Breast (tissue), 4 donors: ENCODE results near the genes RBM4B, RCE1 and CARNS1.

GRCh38 chr11:66543278-66544243, 2.3 kb downstream of the ZDHHC24 start:
- PRO-cap, 3 experiments = no peak in any of the 3 experiments
- RRBS = no CpG with 5 or more reads among the region's 26 CpGs

GRCh38 chr11:66627446-66627972, 11.0 kb upstream of the RBM4 start:
- PRO-cap, 3 experiments = no peak in any of the 3 experiments
- RRBS = no CpG with 5 or more reads among the region's 5 CpGs

GRCh38 chr11:66646057-66647345, 8.0 kb downstream of the RBM4 start:
- PRO-cap, 3 experiments = no peak in any of the 3 experiments
- RRBS = no CpG with 5 or more reads among the region's 16 CpGs

DNA sequence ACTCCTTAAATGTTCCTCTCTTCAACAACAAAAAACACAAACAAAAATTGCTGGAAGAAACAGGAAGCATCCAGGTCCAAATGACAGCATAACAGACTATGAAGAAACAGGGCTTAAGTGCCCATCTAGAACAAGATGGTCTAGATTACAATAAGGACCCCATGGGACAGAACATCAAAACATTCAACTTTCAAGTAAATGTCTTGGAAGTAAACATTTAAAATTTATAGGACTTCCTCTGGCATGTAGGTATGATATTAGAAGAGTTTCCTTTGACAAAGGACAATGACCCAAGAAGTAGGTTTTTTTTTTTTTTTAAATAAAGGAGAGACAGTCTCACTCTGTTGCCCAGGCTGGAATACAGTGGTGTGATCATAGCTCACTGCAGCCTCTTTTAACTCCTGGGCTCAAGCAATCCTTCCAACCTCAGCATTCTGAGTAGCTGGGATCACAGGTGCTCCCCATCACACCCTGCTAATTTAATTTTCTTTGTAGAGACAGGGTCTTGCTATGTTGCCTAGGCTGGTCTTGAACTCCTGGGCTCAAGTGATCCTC, 10.2 kb downstream of the RBM4B start:
- PRO-cap, 3 experiments = no peak in any of the 3 experiments

DNA sequence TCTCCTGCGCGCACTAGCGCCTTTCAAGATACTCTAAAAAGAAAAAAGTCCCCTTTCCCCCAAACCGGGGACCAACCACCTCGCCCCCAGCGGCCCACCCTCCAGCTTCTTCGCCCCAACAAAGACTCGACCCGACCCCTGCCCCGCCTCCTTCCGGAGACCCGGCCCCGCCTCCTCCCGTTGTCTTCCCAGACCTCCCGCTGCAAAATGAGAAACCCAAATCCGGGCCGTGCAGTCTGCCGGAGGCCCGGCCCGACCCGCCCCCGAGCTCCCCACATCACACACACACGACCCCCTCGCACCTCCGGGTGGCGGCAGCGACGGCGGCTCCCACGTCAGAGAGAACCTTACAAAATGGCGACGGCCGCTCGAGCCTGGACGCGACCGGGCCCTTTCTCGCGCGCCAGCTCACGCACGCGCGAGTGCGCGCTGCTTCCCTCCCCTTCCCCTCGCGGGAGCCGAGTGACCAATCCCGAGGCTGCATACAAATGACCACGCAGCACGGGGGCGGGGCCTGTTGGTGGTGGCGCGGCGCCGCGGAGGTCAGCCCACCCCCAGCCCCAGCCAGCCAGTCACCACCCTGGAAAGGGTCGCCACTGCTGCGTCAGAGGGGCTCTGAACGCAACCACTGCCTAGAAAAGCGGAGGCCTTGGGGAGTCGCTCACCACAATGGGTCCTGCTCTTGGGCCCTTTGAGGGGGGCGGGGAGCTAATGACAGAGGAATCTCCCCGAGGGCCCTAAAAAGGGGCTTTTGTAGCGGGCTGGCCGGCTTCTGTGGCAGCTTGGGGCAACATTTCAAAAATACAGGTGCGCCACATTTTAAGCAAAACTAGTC, at the start of gene RBM4B:
RBM4B (minus strand) TSS at position 426 of the 835 bp plus-strand sequence.
- PRO-cap, 3 experiments = peak in 3 of 3 experiments; most common plus-strand start position 232 of the sequence (in 2); most common minus-strand start position 410 of the sequence (in 2)
- RRBS = 2% methylated on average over 31 of the region's 68 CpGs

DNA sequence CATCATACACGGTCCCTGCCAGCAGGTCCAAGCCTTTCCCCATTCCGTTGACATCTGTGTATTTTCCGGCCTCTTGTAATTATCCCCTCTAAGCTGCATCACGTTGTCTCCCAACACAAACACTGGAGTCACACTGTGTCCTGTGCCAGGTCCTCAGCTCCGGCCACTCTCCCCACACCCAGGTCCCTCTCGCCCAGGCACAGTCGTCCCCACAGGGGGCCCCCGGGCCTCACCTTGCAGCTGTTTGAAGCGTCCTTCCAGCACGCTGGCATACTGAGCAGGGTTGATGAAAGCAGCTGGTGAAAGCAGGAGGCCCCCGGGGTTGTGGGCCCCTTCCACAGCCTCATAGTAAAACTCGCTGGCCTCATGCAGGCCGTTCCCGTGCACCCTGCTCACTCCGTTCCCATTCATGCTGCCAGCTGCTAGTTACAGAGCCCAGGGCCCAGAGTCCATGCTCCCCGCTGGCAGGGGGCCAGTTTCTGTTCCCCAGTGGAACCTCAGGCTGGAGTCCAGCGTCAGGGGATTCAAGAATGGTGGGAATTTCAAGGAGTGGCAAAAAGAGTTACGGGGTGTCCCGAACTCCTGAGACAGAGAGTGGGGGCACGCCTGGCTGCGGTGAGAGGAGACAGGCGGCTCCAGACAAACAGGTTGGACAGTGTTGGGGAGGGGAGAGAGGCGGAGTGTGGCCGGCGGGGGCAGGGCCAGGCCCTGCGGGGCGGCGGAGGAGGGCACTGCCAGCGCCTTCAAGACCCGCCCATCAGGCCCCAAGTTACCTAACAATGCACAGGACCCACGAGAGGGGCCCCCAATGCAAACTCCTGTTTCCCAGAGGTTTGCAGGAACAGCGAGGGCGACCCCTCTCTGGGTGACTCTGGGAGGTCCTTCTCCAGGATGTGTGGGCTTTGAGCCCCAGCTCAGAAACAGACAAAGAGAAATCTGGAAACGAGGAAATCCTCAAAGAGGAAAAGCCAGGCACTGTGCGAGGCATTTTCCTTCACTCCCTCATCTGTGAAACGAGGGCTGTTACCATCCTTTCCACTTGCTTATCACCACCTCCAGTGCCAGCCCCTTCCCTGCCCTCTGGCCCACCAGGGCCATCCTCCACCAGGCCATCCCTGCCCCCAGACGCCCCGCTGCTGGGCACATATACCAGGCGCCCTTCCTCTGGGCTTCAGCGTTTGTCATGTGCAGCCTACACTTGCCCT, 10.4 kb downstream of the SPTBN2 start:
- PRO-cap, 3 experiments = no peak in any of the 3 experiments
- RRBS = 19% methylated on average over 9 of the region's 40 CpGs

- PRO-cap, 3 experiments = peak in 3 of 3 experiments; most common plus-strand start chr11:66843448 (in 3); most common minus-strand start chr11:66843340 (in 3)
- RRBS = 1% methylated on average over 36 of the region's 84 CpGs
Measured at GRCh38 chr11:66843114-66844014, at the start of gene RCE1. TSS of gene RCE1 (plus strand) at chr11:66843441.

DNA sequence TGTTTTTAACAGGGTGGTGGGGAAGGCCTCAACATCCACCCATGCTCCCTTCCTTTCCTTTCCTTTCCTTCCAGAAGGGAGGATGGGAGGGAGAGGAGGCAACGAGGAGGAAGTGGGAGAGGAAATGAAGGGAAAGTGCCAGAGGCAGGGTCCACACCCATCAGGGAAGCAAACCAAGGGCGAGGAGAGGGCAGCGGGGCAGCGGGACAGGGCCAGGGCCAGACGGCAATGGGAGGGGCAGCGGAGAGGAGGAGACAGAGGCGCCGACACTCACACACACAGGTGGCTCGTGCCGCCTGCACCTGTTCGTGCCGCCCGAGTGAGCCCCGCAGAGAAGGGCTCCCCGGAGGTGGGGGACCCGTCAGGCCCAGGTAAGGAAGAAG, 7.6 kb downstream of the LRFN4 start:
- PRO-cap, 3 experiments = no peak in any of the 3 experiments
- RRBS = no CpG with 5 or more reads among the region's 16 CpGs

DNA sequence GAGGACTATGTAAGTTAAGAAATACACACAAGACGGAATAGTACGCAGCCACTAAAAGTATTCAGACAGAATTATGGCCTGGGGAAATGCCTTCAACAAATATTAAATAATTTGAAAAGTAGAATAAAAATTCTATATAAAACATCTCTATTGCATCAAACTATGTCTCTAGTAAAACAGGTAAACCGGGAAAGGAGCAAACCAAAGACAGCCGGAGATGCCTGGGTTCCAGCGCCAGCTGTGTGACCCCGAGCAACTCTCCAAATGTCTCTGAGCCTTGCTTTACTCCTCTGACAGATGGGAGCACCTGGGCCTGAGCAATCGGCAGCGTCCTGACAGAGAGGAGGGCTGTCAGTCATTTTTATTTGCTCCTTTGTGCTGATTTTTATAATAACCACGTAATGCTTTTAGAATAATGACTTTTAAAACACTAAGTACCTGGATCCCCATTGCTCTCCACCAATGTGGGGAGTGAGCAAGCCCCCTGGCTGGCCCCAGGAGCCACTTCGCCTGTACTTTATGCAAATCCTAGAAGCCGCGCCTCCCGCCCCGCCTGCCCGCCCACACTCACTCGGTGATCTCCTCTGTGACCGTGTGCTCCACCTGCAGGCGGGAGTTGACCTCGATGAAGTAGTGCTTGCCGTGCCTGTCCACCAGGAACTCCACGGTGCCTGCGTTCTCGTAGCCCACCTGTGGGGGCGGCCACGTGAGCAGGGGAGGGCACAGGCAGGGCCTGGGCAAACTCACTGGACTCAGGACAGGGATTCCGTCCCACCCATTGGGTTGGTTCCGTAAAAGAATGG, 11.6 kb downstream of the LRFN4 start:
- PRO-cap, 3 experiments = no peak in any of the 3 experiments
- RRBS = no CpG with 5 or more reads among the region's 27 CpGs

DNA sequence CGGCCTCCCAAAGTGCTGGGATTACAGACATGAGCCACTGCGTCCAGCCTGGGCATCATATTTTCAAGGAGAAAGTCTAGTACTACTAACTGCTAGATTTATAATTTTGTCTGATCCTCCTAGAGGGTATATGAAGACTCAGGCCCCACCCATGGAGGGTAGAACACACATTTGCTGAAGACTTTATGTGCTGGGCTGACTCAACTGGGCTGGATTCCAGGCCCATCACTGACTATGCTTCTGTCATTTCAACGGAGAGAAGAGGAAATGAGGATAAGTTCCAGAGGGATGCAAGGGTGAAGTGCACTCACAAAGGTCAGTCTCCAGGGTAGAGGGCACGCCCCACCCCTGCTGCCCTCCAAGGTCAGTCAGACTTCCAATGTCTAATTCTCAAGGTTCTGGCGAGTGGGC, 7.5 kb upstream of the C11orf86 start:
- PRO-cap, 3 experiments = no peak in any of the 3 experiments
- RRBS = no CpG with 5 or more reads among the region's 5 CpGs

DNA sequence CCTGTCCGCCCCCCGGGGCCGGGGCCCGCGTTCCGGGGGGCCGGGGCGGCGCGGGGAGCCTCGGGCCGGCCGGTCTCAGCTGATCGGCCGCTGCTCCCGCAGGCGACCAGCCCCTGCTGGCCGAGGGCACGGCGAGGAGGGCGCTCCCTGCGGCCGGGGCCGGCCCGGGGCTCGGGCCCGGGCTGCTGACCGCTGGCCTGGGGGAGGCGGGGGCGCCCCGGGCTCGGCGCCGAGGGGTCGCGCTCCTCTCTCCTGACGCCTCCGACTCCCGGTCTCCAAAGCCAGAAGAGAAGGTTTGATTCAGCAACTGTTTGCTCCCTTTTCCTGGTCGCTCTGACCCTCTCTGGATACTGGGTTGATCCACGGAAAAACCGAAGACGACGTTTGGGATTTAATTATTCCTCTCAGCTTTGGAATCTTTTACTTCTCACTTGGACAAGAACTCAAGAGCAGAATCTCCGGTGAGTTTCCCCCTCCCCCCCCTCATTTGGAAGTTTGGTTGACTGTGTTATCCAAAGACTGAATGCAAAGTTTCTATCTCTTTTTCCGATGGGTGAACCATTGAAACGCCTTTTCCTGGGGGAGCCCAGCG, 622 bp downstream of the KDM2A start:
- PRO-cap, 3 experiments = peak in 1 of 3 experiments; most common minus-strand start position 104 of the sequence (in 1)
- RRBS = 2% methylated on average over 26 of the region's 48 CpGs

DNA sequence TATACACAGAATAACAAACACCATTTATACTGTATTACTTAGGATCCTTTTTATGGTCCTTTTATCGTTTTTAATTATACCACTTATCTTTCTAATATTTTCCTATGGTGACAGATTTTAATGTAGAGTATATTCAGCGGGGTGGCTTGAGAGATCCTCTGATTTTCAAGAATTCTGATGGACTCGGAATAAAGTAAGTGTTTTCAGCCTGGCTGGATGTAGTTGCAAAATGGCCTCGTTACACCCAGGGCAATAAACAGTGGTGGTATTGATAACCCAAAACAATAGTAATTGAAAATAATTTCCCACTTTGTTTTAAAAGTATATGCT, 62.1 kb downstream of the KDM2A start:
- PRO-cap, 3 experiments = no peak in any of the 3 experiments
- RRBS = no CpG with 5 or more reads among the region's 4 CpGs

- PRO-cap, 3 experiments = no peak in any of the 3 experiments
- RRBS = no CpG with 5 or more reads among the region's 42 CpGs
Measured at GRCh38 chr11:67249856-67251110, 16.0 kb upstream of the GRK2 start.

DNA sequence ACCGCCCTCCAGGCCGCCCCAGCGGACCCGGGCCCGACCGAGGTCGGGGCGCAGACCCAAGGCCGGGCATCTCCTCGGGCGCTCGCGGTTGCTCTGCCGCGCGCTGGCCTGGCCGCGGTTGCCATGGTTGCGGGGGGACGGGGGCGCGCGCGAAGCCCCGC, 121 bp upstream of the ANKRD13D start:
- PRO-cap, 3 experiments = peak in 3 of 3 experiments; most common minus-strand start position 95 of the sequence (in 3)
- RRBS = under 1% methylated on average over 13 of the region's 25 CpGs

- PRO-cap, 3 experiments = no peak in any of the 3 experiments
- RRBS = no CpG with 5 or more reads among the region's 15 CpGs
Measured at GRCh38 chr11:67304451-67305127, 1.3 kb downstream of the SSH3 start.

DNA sequence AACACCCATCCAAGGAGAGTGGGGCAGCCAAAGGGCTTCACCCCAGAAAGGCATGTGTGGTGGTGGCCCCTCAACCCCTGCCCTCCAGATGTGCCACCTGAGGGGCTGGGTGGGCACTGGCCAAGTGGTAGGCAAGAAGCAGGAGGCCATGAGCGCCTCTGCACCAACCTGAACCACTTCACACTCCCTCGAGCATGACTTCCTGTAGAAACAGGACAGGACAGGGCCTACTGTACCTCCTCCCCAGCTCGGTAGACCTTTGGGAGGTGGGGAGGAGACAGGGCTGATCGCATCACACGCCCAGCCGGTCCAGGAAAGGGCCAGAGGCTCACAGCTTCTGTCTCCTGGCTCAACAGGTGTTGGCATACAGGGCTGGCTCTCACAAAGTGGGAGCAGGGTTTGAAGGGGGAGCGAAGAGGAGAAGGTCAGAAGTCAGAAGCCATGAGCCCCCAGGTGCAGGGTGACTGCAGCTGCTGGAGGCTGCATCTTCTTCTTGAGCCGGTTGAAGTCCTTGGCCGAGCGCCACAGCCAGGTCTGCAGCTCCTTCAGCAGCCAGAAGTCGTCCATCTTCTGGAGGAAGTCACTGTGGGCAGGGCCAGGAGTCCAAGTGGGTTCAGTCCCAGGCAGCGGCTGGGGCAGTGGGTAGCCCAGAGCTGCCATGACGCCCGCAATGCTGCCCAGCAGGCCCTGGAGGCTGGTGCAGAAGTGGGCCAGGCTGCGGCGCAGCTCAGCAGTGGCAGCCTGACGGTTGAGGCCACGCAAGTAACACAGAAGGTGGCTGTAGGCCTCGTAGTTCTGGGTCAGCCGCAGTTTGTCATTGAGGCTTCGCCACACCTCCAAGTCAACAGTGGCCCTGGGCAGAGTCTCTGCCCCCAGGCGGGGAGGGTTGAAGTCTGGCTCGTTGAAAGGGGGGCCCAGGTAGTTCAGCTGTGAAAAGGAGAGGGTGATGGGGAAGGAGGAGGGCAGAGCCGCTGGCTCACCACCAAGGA, 8.4 kb downstream of the CLCF1 start:
- PRO-cap, 3 experiments = no peak in any of the 3 experiments
- RRBS = no CpG with 5 or more reads among the region's 24 CpGs

DNA sequence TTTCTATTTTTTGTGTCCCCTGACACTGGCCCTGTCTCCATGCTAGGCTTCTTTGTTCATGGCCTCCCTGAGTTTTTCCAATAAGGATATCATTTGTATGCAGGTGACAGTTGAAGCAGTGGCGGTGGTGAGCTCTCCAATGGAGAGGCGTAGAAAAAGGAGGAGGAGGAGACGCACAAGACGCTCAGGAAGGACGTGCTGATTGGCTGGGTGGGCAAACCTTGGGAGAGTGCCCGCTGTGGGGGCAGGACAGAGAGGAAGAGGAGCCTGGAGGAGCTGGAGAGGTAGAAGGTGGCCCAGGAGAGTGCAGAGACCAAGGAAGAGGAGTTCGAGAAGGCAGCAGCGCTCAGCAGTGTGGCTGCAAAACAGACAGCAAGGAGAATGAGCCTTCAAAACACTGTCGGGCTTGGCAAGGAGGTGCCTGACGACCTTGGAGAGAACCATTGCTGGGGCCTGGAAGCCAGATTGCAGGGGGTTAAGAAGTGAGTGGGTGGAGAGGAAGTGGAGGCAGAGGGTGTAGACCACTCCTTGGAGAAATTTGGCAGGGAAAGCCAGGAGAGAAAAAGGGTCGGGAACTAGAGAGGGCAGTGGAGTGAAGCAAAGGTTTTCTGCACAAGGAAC, 7.6 kb downstream of the CLCF1 start:
- PRO-cap, 3 experiments = no peak in any of the 3 experiments
- RRBS = no CpG with 5 or more reads among the region's 11 CpGs

GRCh38 chr11:67415156-67415895, at the start of gene CARNS1:
TSS of gene CARNS1 (plus strand) at chr11:67415678.
- PRO-cap, 3 experiments = no peak in any of the 3 experiments
- RRBS = 6% methylated on average over 42 of the region's 70 CpGs

DNA sequence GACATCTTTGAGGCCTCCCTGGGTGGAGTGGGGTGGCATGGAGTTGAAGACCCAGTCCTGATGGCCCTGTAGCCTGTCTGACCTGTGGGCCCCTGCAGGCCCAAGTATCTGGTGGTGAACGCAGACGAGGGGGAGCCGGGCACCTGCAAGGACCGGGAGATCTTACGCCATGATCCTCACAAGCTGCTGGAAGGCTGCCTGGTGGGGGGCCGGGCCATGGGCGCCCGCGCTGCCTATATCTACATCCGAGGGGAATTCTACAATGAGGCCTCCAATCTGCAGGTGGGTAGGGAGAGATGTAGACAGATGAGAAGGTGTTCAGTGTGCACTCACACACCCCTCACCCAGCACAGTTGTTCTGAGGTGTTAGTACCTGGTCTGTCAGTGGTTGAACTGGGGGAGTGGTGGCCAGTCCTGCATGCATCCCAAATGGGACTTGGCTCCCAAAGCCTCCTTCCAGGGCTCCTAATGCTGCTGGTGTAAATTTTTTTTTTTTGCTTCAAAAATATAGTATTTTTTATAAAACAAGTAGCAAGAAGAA, 2.7 kb downstream of the NDUFV1 start:
- PRO-cap, 3 experiments = no peak in any of the 3 experiments
- RRBS = 75% methylated on average over 3 of the region's 10 CpGs

DNA sequence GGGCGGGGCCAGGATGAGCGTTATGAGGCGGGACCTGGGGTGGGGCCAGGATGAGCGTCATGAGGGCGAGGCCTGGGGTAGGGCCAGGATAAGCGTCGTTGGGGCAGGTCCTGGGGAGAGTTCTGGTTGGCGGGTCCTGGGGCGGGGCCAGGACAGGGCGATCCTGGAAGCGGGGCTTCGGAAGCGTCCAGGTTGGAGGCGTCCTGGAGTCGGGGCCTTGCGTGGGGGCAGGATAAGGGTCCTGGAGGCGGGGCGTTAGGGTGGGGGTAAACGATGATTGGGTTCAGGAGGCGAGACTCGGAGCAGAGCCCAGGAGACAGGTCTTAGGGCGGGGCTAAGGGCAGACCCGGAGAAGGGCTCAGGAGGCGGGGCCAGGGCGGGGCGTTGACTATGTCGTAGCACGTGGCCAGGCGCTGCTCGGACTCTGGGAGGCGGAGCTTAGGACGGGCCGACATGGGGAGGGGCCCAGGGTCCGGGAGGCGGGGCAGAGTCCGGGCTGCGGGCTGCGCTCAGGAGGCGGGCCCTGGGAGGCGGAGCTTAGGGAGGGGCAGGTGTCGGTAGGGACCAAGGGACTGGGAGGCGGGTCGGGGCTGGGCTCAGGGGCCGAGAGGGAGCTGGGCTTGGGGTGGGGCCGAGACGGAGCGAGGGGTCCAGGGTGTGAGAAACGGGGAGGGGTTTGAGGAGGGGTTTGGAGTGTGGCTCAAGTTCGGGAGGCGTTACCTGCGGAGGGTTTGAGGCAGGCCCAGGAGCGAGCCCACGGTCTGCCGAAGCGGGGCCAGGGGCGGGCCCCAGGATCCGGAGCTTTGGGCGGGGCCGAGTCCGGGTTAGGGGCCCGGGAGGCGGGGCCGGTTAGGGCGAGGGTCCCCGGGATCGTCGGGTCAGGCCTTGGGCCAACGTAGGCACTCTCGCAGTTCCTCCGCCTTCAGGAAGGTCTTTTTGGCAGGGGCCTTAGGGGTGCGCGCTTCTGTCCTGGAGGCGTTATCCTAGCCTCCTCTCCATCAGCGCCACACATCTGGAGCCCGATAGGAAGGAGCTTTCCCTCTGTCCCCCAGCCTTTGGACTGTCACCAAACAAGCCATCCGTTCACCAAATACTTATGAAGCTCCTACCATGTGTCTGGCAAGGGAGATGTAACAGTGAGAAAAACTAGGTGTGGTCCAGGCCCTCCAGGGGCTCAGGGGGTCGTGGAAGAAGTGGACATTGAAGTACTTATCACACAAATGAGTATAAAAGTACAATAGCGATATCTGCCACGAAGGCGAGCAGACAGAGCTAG, 131.5 kb upstream of the ALDH3B2 start:
- PRO-cap, 3 experiments = peak in 3 of 3 experiments; most common plus-strand start position 117 of the sequence (in 2)
- RRBS = no CpG with 5 or more reads among the region's 80 CpGs